Mesothelial cell of epicardium (in vitro differentiated cells): ENCODE measurements around a stretch of chr5.

DNA sequence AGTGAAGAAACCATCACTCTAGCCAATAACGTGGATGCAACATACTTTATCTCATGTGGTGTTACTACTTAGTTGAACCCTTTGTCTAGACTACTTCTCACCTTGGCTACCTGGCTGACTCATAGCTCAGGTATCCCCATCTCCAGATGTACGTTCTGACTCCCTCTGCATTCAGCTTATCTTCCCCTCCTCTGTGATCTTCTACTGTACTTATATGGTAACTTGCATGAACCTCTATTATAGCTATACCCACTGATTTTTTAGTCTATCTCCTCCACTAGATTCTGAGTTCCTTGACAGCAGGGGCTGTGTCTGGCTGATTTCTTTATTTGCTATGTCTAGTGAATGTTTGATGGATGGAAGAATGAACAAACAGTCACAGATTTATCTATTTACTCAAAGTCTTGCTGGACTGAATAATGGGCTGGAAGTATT, 251.0 kb upstream of the FAM172A start:
- PRO-cap: no peak

- PRO-cap: no peak
Observed at GRCh38 chr5:94520333-94520945, 98.0 kb downstream of the KIAA0825 start.

DNA sequence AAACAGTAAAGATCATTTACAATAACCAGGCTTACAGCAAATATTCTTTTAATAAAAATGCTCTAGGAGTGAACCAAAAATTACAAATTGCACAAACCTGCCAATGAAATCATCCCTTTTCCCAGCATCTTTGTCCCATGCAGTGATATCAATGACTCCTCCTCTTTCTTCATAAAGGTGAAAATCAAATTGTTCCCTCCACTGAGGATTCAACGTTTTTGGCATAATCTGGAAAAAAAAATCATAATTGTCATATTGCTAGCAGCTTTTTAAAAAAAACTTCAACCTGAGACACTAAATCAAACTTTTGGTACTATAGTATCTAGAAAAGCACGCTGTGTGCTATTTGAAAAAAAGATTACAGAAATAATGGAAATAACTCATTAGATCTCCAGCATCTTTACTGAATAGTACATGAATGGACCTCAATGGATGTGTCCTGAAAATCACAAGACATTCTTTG, 290.7 kb downstream of the SLF1 start:
- PRO-cap: no peak

- PRO-cap: no peak
Observed at GRCh38 chr5:95478045-95478678, 76.6 kb downstream of the SKIC3 start.

DNA sequence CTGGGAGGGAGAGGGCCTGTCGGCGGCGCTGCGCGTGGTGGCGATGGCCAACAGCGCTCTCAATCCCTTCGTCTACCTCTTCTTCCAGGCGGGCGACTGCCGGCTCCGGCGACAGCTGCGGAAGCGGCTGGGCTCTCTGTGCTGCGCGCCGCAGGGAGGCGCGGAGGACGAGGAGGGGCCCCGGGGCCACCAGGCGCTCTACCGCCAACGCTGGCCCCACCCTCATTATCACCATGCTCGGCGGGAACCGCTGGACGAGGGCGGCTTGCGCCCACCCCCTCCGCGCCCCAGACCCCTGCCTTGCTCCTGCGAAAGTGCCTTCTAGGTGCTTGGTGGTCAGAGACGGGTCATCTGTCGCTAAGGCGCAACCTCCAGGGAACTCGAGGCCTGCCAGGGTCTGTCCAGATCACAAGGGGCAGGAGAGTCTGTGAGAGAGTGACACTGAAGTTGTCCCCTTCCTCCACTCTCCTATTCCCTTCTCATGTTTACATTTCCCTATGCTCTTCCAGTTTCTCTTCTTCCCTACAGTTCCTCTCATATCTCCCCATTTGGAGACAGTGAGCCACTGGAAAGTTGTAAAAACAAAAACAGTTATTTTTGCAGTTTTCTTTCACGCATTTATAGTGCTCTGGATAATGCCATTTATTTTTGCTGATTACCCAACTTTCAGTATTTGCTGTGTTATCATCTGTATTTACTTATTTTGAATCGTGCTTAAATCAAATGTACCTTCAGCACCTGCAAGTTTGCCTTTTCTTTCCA, 1.6 kb downstream of the GPR150 start:
- PRO-cap: no peak

- PRO-cap: no peak
Observed at GRCh38 chr5:95622135-95622775, 2.4 kb downstream of the GPR150 start.

DNA sequence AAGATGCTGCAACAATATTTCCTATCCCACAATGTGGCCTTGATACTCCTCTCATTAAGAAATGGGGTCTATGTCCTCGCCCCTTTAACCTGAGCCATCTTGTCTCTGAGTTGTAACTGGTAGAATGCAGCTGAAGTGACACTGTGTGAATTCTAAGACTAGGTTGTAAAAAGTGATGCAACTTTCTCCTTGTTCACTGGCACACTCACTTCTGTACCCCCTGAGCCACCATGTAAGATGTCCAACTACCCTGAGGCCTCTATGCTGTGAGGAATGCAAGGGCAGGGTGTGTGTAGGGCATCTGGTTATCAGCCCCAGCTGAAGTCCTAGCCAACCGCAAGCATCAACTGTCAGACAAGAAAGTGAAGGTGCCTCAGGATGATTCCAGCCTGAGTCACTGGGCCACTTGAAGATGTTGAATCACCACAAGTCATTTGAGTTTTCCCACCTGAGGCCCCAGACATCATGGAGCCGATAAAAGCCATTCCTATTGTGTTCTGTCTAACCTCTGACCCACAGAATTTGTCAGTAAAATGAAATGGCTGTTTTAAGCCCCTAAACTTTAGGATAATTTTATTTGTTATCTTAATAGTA, 18.8 kb upstream of the RHOBTB3 start:
- PRO-cap: no peak

- PRO-cap: no peak
Observed at GRCh38 chr5:95823433-95824581, 1.3 kb upstream of the GLRX start.

GRCh38 chr5:95861892-95862230, 39.3 kb upstream of the GLRX start:
- PRO-cap: no peak

DNA sequence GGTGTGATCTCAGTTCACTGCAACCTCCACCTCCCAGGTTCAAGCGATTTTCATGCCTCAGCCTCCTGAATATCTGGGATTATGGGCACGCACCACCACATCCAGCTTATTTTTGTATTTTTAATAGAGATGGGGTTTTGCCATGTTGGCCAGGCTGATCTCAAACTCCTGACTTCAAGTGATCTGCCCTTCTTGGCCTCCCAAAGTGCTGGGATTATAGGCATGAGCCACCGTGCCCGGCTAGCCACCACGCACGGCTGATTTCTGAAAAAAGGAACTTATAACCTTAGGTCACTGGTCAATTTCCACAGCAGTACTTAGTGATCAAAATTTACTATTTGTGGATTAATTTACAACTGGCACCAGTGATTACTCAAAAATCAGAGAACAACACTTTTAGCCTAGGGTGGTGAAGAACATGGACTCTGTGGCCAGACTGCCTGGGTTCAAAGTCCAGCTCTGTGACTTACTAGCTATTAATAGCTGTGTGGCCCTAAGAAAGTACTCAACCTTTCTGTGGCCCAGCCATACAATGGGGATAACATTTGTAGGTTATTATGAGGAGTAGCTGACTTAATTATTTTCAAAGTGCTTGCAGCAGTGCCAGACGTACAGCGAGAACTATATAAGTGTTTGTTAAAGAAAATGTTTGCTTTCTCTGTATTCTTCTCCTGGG, 50.8 kb upstream of the GLRX start:
- PRO-cap: no peak

DNA sequence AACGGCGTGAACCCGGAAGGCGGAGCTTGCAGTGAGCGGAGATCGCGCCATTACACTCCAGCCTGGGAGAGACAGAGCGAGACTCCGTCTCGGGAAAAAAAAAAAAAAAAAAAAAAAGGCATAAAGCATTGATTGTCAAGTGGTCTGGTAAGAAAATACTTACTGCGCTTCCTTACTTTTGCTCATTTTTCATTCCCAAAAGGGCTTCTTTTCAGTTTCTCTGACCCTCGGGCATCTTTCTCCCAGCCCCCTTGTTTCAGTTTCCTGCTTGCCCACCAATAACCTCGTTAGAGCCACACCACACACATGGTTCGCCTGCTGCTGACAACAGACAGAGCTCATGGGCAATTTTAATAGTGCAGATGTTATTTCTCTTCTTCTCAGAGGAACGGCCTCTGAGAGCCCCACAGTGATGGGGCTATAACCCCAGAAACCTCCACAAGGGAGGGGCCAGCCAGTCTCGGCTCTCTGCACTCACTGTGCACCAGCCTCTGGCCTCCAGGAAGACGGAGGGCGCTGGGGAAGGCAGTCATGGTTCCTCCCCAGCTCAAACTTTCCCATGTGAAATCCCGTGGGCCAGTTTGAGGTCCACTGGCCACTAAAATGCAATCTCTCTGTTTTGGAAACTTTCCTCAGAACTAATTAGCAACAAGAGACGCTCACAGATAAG, 55.6 kb upstream of the GLRX start:
- PRO-cap: no peak

DNA sequence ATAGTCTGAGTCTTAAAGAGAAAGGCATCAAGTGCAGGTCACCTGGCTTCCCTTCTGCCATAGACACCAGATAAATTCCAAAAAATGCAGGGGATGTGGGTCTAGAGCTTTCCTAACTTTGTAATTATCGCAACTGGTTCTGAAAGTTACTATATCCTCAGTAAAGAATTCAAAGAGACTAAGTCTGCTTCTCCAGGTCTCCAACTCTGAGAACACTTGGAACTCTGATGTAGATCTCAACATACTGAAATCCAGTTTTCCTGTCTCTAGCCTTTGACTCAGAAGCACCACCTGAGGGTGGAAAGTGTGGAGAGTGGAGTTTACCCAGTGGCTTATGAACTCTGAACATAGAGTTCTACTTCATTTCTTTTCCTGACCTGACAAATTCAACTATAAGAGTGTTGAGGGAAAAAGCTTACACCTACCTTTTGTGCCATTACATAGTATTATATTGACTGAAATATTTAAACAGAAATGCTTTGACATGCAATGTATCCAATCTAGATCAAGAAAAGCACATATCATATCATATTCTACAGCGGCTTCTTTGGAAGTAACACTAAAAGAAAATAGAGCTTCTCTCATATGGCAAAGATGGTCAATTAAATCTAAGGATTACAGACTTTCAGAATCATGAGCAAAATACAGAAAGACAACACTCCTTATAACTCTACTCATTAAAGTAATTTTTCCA, 64.9 kb downstream of the ELL2 start:
- PRO-cap: no peak

GRCh38 chr5:95923058-95924024, 38.3 kb downstream of the ELL2 start:
- PRO-cap: no peak

- PRO-cap: no peak
Observed at GRCh38 chr5:95930638-95931558, 30.8 kb downstream of the ELL2 start.

GRCh38 chr5:95935489-95936211, 26.0 kb downstream of the ELL2 start:
- PRO-cap: no peak

- PRO-cap: bidirectional peak, plus-strand start at chr5:95962197, minus-strand start at chr5:95961980
Observed at GRCh38 chr5:95961942-95962607, 424 bp upstream of the ELL2 start.

DNA sequence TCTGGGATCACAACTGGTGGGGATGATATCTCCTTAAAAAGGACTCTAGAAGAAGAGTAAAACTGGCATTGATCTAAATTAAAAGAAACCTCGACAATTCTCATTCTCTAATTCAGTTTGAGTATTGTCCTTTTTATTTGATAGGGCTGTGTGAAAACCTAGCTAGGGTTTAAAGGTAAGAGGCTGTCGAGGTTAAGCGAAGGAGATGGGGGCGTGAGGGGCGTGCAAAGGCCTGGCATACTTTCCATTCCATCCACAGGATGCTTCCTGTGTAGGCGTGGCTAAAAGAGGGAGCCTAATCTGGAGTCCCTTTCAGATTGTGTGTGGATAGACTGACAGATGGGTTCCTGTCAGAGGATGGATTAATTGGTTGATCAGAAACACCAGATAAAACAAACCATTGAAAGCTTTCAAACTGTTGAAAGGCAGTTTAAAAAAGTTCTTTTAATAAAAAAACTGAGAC, 1.1 kb upstream of the ELL2 start:
- PRO-cap: no peak

GRCh38 chr5:95989169-95989653, 27.6 kb upstream of the ELL2 start:
- PRO-cap: no peak

DNA sequence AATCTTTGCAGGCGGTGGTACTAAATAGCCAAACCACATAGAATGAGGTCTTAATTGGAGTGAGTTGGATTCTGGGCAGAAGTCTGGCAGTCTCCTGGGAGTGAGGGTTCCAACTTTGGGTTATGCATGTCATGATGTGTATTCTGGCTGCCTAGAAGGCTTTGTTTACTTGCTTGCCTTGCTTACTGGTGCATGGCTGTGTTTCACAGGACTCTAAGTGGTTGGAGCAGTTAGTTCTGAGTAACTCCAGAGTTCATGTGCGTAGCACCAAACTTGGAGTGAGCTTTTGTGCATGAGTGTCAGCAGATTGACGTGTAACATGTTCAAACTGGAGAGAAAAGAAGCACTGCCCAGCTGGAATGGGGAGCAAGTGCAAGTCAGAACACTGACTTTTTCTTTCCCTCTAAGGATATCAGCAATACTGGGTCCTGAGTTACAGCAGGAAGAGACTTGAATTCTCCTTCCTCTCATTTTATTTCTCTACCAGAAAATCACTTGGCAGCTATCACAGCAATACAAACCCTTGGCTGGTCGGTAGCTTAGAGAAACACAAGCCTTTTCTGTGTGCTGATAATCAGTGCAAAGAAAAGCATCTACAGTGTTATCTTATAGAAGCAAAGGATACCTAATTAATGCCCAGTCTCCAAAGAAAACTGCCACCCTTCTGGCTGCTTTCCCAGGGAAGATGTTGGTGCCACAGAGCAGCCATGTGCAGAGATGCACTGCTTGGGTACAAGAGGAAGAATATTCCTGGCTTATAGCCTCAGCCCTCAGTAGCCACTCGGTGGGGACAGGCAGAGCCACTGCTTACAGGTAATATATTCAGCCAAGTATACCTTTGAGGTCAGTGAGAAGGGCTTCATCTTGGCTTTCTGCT, 185.6 kb downstream of the PCSK1 start:
- PRO-cap: no peak

- PRO-cap: unidirectional peak, minus-strand start at chr5:96808352
Observed at GRCh38 chr5:96808229-96808782, 561 bp upstream of the ERAP1 start.